Left cardiac atrium (tissue), 1 donor: ENCODE data around the genes BDKRB2, ATG2B and BCL11B.

- PRO-cap = no peak
These were observed 20.9 kb downstream of the SYNE3 start for GRCh38 chr14:95495490-95496069.

DNA sequence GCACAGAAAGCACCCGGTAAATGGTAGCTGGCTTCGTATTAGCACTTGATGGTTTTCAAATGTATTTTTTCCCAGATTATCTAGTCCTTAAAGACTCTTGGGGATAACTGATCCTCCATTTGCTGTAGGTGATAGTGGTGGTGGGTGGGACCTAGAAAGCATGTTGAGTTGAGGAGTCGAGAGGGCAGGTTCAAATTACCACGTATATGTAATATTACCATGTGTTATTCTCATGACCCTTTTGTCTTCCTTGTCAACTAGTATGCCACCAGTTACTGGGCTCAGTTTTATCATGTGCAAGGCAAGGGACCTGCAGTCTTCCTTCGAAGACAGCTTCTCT, 1.8 kb downstream of the GLRX5 start:
- PRO-cap = no peak

GRCh38 chr14:95875762-95876398, 162.0 kb upstream of the TCL1A start:
- PRO-cap = no peak

- PRO-cap = no peak
These were observed 1.4 kb upstream of the C14orf132 start for GRCh38 chr14:96037570-96038311.

- PRO-cap = no peak
These were observed 44.1 kb downstream of the C14orf132 start for GRCh38 chr14:96083154-96083836.

DNA sequence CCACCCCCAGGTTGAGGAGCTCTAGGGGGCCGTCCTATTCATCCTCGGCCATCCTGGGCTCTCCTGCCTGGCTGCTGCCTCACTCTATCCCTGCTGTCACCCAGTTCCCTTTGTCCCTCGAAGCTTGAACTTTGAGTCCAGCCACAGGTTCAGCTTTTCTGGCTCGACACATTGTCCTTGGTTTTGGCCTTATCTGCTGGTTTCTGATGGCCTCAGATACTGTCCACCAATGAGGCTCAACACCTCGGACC, 58.6 kb downstream of the C14orf132 start:
- PRO-cap = no peak

DNA sequence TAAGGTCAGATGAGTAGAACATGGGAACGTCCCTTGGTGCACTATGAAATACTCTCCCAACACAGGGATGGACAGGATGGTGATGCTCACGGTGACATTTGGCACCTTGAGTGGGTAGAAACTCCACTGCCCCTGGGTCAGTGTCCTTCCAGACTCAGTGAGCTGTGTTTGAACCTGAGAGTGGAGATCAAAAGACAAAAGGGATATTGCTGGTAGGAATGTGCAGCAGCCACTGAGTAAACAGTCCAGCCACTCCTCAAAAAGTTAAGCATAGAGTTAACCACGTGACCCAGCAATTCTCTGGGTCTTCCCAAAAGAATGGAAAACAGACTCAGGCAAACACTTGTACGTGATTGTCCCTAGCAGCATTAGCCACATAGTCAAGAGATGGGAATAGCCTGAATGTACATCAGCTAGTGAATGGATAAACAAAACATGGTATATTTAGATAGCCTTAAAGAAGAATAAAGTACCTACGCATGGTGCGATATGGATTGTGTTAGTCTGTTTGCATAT, 9.0 kb upstream of the BDKRB2 start:
- PRO-cap = no peak

DNA sequence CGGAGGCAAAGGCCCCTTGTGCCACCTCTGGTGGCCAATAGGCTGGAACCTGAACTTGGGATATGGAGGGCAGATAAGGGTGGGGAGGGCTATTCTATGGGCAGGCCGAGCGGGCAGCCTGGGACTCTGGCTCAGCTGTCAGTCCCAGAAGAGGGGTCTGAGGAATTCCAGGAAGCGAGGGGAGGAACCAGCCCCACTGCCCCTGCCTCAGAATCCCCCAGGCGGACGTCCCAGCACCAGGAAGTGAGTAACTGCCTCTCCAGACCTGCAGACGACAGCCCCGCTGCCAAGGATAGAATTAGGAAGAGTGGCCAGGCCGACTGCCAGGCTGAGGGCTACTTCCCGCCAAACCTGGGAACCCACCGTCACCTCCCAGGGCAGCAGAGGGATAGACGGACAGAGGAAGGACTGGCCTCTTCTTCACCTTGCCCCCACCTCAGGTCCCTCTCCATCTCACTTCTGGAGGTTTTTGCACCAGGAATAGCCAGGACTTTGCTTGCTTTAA, 6.7 kb upstream of the BDKRB2 start:
- PRO-cap = no peak

GRCh38 chr14:96204516-96205422, at the start of gene BDKRB2:
BDKRB2 (plus strand) TSS chr14:96204839.
- PRO-cap = bidirectional peak, plus-strand start at chr14:96204880, minus-strand start at chr14:96204728

DNA sequence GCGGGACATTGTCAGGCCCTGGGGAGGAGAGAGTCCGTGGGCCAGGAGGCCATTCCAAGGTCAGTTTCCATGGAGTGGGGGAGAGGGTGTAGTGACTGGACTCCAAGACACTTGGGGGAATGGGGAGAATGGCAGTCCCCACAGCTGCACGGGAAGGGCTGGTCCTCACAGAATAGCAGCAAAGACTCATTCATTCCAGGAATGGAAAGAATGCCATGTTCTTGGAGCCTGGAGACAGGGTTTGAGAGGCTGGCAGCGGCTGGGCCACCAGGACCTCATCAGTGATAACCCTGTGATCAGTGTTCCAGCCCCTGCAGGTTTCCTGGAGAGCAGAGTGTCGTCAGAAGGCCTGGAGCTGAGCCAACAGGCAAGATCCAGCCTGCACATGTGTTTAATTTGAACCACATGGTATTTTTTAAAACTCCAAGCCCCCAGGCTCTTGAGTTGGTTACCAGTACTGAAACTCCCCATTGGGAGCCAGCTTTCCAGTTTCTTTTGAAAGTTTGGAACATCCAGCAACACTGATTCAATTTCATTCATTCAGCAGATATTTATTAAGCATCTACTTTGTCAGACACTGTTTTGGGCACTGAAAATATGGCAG, 11.3 kb downstream of the BDKRB1 start:
- PRO-cap = no peak

GRCh38 chr14:96362382-96363439, at the start of gene ATG2B:
ATG2B (minus strand) TSS chr14:96363341.
- PRO-cap = bidirectional peak, plus-strand start at chr14:96363526, minus-strand start at chr14:96363341

DNA sequence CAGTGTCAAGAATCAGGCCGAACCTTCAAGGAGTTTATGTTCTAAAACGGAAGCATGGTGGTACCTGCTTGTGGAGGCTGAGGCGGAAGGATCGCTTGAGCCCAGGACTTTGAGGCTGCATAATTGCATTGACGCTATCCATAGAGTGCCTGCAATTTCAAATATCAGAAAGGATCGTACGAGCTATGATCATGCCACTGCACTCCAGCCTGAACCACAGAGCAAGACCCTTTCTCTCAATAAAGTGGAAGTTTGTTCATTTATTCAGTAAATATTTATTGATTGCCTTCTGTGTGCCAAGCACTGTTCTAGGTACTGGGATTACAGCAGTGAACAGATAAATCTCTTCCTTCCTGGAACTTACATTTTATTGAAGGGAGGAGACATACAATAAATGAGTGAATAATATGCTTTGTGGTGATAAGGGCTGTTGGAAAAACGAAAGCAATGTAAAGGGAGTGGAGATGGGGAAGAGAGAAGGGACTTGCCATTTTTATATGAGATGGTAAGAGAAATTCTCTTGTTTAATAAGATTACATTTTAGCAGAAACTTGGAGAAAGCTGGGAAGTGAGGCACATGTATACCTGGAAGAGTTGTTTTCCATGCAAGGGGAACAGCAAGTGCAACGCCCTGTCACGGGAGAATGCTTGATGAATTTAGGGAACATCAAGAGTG, 1.6 kb downstream of the GSKIP start:
- PRO-cap = no peak

DNA sequence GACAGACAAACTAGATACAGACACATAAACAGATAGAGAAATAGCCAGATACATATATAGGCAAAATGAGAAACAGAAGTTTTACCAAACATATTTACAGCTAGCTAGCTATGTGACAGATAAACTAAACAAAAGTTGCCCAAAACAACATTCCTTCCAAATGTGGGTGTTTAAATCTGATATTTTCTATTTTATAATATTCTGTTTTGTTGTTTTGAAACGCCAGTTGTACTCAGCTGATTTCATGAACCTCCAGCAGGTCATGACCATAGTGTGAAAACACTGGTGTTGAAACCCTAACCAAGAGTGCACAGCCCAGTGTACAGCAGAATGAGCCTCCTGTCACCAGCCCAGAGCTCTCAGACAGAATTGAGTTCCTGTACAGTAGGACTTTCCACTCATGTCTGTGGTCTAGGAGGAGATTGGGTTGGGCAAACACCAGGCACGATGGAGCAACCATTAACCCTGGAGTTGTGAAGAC, 908.7 kb downstream of the VRK1 start:
- PRO-cap = no peak

- PRO-cap = no peak
These were observed 910.4 kb downstream of the VRK1 start for GRCh38 chr14:97707500-97708022.

DNA sequence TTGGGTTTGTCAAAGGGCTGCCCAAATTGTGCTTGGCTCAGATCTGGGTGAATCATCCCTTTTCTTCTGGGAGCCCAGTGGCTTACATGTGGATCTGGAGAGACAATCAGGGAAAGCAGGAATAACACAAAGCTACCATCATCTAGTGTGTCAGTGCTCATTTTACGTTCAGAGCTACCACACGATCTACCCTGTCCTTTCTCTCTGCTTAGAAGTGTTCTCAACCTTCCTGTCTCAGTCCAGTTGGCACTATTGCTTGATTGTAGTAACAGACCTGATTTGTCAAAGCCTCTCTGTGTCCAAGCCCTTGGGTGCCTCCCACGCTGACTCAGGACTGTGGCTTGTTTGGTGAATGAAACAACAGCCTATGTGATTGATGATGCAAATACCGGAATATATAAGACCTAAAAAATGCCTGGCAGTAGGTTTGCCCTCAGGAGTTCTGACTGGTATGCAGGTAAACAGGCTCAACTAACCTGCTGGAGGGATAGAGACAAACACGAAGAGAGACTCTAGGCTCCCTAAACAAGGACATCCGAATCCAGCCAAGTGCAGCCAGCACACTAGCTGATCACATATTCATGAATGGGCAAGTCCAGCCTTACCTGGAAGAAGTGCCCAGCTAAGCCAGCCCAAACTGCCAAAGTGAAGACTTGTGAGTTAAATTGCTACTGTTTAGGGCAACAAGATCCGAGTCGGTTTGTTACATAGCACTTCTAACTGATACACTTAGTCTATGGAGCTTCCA, 974.5 kb downstream of the VRK1 start:
- PRO-cap = no peak

DNA sequence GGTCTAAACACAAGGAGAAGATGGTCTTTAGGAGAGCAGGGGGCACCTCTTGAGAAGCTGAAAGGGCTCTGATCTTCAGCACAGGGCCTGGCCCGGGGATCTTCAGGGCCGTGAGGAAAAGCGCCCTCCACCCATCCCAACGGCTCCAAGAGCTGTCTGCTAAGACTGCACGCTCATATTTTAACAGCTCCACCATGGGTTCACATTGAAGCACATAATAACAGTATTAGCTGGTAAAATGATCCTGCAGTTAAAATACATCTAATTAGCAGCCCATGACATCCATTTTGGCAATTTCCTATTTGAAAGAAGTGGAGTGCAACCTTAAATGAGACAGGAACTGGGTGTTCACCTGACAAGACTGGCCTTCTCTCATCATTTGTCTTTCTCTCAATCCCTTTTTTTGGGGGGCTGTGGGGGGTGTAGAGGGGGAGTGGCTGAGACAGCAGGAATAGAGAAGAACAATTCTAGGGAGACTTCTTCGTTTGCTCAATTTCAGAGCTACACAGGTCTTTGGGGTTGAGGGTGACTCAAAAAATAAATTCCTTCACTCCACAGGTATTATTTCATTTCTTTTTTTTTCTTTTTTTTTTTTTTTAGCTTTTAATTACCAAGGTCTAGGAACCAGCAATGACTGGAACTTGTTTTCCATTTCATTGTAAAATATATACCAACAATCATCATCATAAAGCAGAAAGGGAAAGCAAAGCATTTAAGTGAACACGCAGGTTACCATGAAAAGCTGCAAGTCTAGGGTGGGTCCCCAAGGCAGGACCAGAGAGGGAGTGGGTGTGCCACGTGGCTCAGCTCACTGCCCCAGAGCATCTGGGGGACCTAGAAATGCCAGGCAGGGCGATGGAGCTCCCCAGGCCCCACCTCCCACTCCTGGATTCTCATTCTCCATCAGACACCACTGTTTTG, 35.1 kb downstream of the BCL11B start:
- PRO-cap = no peak

DNA sequence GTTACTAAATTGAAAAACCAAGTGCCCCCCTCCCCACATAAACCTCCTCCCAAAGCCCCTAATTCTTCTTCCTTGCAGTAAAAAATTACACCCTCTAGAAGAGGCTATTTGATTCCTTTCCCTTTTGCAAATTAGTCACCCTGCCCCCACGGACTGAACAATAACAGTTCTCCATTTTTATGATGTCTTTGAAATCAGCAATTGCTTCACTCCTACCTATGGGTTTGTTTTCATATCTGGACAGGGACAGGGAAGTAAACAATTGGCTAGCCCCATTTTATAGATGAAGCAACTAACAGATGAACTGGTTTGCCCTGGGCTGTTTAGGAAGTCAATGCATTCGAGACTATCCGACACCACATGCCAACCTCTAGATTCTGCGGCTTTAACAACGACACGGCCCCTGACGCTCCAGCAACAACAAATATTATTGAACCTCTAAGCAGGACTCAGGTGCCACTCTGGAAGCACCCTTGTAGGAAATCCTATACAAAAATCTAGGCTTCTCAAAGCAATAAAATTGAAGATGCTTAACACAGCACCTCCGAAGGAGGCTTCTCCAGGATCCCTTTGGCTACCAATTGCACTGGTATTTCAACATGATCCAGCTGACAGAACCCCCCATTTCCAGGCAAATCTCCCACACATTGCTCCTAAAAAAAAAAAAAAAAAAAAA, 28.6 kb downstream of the BCL11B start:
- PRO-cap = no peak

- PRO-cap = no peak
These were observed 9.0 kb downstream of the BCL11B start for GRCh38 chr14:99262966-99263410.

- PRO-cap = no peak
These were observed 3.9 kb downstream of the BCL11B start for GRCh38 chr14:99267981-99268625.

GRCh38 chr14:99271432-99272522, at the start of gene BCL11B:
BCL11B (minus strand) TSS chr14:99272197.
- PRO-cap = no peak